Subcutaneous adipose tissue (tissue), 3 donors: Measurements from ENCODE around the gene BFAR.

DNA sequence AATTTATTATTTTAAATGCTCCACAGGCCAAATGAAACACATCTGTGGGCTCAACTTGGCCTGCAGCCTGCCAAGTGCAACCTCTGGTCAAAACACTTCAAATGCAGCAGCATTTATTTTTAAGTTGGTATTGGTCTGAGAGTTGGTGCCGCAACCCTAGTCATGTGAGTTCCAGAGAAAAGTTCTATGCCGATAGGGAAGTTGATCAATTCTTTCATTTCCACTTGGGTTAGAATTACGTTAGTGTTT lies 220.9 kb downstream of the MRTFB start:
- PRO-cap = no peak
- RAMPAGE, long total RNA, 3 experiments = no peak in any of the 3 experiments

DNA sequence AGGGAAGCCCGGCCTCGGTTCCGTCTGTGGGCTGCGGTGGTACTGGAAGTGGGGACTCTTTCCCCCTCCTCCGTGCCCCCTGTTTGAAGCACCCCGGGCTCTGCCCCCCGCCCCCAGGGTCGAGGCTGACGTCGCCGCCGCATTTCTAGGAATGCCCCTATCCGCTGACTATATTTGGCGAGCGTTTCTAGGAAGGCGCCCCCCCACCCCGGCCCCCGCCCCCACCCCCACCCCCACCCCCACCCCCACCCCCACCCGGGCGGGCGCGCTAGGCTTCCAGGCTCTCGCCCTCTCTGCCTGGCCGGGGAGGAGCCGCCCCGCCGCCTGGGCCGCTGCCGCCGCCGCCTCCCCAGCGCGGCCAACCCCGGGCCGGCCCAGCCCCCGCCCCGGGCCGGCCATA lies 230.7 kb downstream of the MRTFB start:
- PRO-cap = bidirectional peak, plus-strand start outside the sequence, minus-strand start at position 295 of the sequence
- RAMPAGE, long total RNA, 3 experiments = no peak in any of the 3 experiments

DNA sequence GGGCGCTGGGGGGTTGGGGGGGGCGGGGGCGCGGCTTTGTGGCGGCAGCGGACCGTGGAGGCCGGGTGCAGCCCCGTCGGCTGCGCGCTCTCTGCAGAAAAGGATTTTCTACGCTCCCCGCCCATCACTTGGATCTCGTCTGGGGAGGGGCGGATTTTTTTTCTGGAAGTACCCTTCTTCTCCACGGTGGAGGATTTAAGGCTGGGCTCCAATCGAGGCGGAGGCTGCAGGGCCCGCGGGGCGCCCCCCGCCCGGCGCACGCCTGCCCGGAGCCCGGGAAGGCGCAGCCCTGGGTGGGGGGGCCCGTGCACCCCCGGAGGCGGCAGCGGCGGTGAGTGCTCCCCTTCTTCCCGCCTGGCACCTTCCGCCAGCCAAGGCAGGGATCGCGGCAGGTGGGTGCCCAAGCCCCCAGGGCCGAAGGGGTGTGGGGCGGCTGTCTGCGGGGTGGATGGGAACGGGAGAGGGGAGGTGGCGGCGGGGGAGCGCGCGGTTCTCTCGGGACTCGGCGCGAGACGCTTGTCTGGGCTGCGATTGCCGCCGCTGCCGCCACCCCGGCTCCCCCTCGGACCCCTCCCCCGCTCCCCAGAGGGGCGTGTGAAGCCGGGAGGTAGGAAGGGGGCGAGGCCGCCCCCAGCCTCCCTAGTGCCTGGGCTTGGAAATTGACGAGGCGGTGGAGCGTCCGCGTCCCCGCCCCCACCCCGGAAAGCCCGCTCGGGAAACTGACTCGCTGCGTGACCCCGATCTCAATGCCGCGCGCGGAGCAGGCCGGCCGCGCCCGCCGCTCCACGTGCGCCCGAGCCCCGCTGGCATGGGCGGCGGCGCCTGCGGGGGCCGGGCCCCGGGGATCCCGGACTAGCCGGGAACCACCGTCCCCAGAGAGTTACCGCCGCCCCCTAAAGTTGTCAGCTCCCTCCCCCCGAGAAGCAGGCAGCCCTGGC lies 231.4 kb downstream of the MRTFB start:
- PRO-cap = bidirectional peak, plus-strand start at position 41 of the sequence, minus-strand start outside the sequence; bidirectional peak, plus-strand start at position 744 of the sequence, minus-strand start at position 721 of the sequence
- RAMPAGE, long total RNA, 3 experiments = start-site peak on the plus strand in 3 of 3 experiments, centred at positions 59 to 78 of the sequence, 7 to 23 reads per replicate

DNA sequence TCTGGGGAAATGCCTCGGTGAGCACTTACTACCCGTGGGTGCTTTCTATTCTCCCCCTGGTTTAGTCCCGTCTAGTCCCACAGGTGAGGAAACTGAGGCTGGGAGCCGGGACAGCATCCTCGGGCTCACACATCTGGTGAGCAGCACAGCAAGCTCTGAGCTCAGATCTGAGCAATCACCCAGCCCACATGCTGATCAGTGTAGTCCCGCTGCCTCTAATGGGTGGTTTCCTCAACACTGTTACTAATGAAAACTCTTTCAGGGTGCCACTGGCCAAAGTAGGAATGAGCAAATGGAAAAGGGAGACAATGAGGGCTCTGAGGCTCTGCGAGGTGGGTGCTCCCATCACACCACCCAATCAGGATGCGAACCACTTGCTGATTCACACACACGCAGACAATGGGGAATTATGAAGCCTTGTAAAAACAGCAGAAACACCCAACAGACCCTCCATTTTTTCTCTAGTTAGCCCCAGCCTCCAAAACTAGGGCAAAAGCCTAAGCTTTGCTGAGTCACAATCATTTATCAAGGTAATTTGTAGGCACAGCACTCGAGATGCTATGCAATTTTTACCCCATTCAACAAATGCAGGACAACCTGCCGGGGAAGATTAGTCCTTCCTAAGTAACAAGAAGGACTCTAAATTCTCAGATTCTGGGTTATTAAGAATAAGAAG lies 202.5 kb downstream of the PARN start:
- PRO-cap = no peak
- RAMPAGE, long total RNA, 3 experiments = no peak in any of the 3 experiments

DNA sequence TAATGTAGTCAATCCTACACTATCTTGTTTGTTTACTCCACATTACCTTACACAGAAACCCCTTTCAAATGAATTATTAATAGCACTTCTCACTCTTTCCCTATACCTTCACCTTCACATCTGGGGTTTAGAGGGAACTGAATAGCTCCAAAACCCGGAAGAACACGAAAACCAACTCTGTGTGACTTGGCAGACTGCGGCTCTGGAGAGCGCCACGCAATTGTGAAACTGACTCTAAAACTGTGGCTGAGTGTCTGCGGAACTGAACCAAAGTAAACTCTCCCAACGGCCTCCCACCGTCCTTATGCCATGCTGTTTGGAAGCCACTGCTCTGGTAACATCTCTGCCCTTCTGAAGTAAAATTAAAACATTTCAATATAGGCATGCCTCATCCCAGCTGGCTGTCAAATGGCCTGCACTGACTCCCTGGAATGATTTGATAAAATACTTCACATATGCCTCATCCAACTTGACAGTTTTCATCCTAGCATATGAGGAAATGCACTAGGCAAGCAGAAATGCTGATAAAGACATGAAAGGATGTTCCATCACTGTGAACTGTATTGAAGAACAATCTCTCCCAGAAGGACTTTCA lies 70.3 kb downstream of the PARN start:
- PRO-cap = no peak
- RAMPAGE, long total RNA, 3 experiments = no peak in any of the 3 experiments

DNA sequence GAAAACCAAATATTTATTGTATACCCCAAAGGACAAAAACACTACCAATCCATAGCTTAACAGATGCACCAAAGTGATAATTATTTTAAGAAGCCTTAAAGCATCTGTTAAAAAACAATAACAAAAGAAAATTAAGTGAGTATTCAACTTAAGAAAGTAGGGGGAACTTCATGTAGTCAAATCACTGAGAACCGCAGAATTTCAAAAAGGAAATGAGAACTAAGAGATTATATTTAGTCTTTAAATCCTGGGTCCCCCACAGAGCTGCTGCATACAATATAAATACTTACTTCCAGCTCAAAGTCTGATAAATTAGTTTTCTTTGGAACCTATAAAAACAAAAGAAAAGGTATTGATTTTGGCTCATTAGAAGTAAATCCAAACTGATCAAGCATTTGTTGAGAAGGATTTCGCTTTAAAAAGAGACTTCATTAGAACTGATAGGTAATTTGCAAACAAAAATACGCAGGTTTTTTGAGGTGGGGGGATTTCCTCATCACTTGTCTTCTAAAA lies 22.0 kb downstream of the PARN start:
- PRO-cap = no peak
- RAMPAGE, long total RNA, 3 experiments = no peak in any of the 3 experiments

DNA sequence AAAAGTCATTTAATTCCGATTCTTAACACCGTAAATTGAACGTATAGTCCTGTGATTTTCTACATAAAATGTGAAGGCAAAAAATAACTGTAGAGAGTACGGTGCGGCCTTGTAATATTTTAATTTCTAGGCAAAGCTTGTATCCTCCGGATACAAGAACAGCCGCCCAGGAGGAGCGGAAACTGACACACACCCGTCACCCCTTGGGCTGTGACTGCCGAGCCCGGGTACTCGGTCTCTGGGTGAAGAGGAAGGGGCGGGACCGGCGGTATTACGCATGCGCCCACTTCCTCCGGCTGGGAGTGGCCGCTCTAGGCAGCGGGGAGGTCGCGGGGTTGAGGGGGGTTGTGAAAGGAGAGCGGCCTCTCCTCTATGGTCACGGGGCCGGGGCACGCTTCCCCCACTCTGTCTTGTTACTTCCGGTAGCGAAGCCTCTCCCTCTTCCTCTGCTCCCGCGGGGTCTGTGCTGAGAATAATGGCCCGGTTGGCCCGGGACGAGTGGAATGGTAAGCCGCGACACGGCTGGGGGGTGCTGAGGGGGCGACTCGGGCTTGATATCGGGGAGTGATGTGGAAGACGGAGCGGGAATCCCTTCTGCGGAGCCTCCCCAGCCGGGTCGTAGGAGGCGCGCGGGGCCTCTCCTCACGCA lies at the start of gene BFAR:
Gene BFAR, plus strand, starts transcription at position 439 of the 649 bp plus-strand sequence.
- PRO-cap = bidirectional peak, plus-strand start at position 314 of the sequence, minus-strand start at position 216 of the sequence
- RAMPAGE, long total RNA, 3 experiments = start-site peak on the plus strand in 3 of 3 experiments, centred at positions 450 to 452 of the sequence, 205 to 351 reads per replicate

- PRO-cap = bidirectional peak, plus-strand start at chr16:14633554, minus-strand start at chr16:14633288
- RAMPAGE, long total RNA, 3 experiments = no peak in any of the 3 experiments
Observed at GRCh38 chr16:14633162-14633646, 453 bp downstream of the BFAR start.

DNA sequence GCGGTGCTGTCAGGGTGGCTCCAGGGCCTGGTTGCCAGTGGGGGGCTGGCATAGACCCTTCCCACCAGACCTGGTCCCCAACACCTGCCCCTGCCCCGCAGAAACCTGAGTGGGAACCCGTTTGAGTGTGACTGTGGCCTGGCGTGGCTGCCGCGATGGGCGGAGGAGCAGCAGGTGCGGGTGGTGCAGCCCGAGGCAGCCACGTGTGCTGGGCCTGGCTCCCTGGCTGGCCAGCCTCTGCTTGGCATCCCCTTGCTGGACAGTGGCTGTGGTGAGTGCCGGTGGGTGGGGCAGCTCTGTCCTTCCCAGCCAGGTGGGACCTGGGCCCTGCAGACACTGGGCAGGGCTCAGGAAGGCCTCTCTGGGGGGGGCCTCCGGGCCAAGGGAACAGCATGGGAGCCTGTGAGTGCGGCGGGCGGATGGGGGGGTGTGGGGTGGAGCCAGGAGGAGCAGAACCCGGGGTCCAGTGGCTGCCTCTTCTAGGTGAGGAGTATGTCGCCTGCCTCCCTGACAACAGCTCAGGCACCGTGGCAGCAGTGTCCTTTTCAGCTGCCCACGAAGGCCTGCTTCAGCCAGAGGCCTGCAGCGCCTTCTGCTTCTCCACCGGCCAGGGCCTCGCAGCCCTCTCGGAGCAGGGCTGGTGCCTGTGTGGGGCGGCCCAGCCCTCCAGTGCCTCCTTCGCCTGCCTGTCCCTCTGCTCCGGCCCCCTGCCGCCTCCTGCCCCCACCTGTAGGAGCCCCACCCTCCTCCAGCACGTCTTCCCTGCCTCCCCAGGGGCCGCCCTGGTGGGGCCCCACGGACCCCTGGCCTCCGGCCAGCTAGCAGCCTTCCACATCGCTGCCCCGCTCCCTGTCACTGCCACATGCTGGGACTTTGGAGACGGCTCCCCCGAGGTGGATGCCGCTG lies 19.0 kb upstream of the NPIPA1 start:
- PRO-cap = no peak
- RAMPAGE, long total RNA, 3 experiments = no peak in any of the 3 experiments

DNA sequence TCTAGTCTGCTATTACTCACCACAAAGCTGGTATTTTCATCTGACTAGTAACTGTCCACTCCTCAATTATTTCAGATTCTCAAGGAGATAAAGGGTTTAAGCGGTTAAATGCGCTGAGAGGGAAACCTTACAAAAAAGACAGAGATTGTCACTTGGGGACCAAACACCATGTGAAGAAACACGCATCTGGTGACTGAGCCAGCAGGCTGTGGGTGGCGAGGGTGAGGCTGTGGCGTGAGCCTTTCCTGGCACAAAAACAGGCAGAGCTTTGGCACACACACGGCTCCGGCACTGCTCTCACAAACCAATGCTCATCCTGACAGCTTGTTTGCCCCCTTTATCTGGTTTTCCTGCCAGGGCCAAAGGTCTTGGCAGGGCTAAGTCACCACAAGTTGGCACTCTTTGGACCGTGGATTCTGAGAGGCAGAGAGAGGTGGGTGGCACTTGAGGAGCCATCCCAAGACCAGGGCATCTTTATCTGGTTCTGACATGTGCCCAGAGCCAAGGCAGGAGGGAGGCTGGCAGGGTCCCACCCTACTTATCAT lies 38.0 kb downstream of the MARF1 start:
- PRO-cap = no peak
- RAMPAGE, long total RNA, 3 experiments = no peak in any of the 3 experiments

GRCh38 chr16:15636380-15637009 lies 6.5 kb downstream of the MARF1 start:
- PRO-cap = no peak
- RAMPAGE, long total RNA, 3 experiments = no peak in any of the 3 experiments

GRCh38 chr16:15640907-15641452 lies 2.0 kb downstream of the MARF1 start:
- PRO-cap = no peak
- RAMPAGE, long total RNA, 3 experiments = no peak in any of the 3 experiments

GRCh38 chr16:15705992-15706556 lies 56.0 kb downstream of the NDE1 start:
- PRO-cap = no peak
- RAMPAGE, long total RNA, 3 experiments = no peak in any of the 3 experiments

GRCh38 chr16:15857705-15858787 lies 1.2 kb upstream of the MYH11 start:
- PRO-cap = bidirectional peak, plus-strand start at chr16:15858327, minus-strand start at chr16:15858184
- RAMPAGE, long total RNA, 3 experiments = no peak in any of the 3 experiments

DNA sequence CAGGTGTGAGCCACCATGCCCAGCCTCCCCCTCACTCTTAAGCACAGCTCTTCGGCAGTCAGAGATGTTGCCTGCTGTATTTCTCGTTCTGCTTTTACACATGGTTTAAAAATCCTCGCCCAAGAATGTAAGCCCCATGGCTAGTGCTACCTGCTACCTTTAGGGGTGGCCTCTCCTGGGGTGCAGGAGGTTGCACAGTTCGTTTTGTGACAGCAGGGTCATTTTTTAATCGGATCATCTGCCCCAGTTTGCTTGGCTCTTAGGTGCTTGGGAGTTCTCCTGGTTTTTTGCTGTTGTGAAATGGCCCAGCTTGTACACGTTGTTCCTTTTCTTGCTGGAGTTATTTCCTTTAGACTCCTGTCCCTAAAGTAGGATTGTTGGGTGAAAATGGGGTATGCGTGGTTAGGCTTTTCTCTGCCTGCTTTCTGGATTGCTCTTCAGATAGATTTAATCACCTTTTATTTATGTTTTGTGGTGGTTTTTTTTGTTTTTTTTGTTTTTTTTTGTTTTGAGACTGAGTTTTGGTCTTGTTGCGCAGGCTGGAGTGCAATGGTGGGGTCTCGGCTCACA lies 25.7 kb downstream of the ABCC1 start:
- PRO-cap = no peak
- RAMPAGE, long total RNA, 3 experiments = no peak in any of the 3 experiments

- PRO-cap = unidirectional peak, minus-strand start at chr16:16150231
- RAMPAGE, long total RNA, 3 experiments = no peak in any of the 3 experiments
Observed at GRCh38 chr16:16149714-16150781, 73.2 kb downstream of the ABCC6 start.

DNA sequence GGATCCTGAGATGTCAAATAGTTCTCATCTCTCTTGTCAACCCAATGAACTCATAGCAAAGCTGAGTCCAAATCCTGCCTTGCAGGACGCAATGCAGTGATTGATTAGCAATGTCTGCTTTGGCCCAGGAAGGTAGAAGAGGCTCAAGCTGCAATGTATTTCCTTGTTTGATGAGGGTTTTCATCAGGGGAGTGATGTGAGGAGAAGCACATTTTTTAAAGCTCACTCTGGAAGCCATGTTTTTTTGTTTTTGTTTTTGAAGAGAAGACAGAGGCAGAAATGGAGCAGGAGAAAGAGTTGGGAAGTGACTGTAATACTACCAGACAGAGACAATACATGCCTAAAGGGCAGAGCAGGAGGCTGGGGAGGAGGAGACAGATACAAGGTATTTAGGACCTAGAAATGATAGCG lies 243.3 kb downstream of the XYLT1 start:
- PRO-cap = no peak
- RAMPAGE, long total RNA, 3 experiments = no peak in any of the 3 experiments

DNA sequence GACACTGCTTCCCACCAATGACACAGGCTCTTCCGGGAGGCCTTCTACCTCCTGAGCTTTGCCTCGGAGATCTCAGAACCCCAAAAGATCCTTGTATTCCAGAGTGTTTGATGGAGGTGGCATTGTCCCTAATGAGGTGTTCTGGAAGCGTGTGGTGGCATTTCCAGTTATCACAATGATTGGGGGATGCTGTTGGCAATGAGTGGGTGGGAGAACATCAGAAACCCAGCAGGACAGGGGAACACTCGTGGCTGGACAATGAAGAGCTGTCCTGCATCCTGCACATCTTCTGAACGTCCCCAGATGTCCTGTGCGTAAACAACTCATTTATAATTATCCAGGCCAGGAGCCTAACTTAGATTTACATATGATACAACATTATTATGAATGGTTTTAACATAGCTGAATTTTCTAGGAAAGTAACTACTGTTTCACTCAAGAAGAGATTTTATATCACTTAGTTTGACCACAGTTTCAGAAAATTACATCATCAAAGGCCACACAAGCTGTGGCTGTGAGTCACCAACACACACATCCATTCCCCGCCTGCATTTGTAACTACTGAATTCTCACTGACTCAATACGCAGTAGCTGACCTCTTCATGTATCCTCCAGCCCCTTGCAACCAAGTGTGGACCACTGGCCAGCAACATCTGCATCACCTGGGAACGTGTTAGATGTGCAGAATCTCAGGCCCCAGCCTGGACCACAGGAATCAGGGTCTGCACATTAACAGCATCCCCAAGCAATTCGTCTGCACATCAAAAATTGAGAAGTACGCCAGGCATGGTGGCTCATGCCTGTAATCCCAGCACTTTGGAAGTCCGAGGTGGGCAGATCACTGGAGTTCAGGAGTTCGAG lies 197.7 kb downstream of the XYLT1 start:
- PRO-cap = no peak
- RAMPAGE, long total RNA, 3 experiments = no peak in any of the 3 experiments

DNA sequence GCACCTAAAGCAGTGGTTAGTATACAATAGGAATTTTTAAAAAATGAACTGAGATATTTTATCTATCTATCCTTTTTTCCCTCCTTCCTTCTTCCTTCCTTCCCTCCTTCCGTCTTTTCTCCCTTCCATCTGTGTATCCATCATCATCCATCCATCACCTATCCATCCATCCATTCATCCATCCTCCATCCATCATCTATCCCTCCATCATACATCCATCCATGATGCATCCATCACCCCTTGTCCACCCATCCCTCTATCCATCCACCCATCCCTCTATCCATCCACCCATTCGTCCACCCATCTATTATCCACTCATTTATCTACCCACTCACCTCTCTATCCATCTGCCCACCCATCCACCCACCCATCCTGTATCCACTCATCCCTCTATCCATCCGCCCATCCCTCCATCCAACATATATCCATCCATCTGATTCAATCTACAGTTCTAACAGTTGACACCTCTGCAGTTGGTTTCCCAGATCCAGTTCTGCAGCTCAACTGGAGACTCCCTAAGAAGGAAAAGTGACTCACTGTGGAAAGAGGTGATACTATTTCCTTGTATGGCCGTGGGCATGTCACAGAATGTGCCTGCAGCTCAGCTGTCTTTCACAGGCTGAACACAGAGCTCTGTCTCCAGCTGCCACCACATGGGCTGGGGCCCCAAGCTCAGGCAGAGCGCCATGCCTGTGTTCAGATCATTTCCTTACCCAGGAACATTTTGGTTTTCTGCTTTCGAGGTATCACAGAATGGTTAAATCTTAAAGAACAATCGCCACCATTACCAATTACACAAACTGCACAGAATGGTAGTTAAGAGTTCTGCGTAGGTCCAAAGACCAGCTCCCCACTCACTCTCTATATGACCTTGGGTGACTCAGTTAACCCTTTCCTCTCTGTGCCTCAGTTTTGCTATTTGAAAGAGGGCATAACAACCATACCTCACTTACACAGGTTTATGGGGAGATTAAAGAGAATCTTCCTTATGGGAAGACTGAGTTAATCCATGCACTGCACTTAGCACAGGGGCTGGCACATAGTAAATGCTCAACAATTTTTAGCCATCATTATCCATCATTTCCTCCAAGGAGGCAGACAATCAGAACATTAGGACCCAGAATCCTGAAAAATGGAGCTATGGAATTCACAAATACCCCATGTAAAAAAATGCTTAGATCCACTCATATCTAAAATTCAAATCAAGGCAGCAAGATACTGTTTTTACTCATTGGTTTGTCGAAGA lies 130.6 kb downstream of the XYLT1 start:
- PRO-cap = bidirectional peak, plus-strand start at position 652 of the sequence, minus-strand start at position 506 of the sequence
- RAMPAGE, long total RNA, 3 experiments = start-site peak on the minus strand in 1 of 3 experiments, centred at position 805 of the sequence, 13 reads per replicate

- PRO-cap = no peak
- RAMPAGE, long total RNA, 3 experiments = no peak in any of the 3 experiments
Observed at GRCh38 chr16:17343026-17343513, 127.7 kb downstream of the XYLT1 start.